Lung (tissue), 4 donors: ENCODE data around the gene DPY30.

- PRO-cap, result no peak
- RAMPAGE, long total RNA, result no peak
- RRBS, result no CpG with 5 or more reads among the region's 4 CpGs
These were observed 22.7 kb downstream of the YPEL5 start for GRCh38 chr2:30169462-30169898.

DNA sequence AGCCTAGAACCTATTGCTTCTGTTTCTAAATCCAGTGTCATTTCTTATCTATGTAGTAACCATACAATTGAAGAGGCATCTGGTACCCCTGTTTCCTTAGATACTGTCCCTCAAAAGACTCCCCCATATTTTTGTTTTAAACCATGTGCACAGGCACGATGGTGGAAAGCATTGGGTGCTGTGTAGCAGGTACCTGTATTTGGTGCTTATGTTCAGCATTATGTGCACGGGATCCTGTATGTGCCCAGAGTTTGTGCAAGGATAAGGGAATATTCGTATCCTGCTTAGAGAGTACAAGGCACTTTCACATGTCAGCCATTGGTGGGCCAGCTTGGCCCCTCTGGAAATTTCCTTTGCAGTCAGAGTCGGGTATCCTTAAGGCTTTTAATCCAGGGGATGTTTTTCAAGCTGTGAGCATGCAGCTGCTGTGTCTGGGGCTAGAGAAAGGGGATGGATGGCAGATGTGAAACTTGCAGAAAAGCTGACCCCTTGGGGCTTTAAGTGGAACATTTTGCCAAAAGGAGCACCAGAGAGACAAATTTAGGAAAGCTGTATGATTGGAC is 2.1 kb downstream of the LBH start:
- PRO-cap, result no peak
- RAMPAGE, long total RNA, result no peak
- RRBS, result no CpG with 5 or more reads among the region's 4 CpGs

DNA sequence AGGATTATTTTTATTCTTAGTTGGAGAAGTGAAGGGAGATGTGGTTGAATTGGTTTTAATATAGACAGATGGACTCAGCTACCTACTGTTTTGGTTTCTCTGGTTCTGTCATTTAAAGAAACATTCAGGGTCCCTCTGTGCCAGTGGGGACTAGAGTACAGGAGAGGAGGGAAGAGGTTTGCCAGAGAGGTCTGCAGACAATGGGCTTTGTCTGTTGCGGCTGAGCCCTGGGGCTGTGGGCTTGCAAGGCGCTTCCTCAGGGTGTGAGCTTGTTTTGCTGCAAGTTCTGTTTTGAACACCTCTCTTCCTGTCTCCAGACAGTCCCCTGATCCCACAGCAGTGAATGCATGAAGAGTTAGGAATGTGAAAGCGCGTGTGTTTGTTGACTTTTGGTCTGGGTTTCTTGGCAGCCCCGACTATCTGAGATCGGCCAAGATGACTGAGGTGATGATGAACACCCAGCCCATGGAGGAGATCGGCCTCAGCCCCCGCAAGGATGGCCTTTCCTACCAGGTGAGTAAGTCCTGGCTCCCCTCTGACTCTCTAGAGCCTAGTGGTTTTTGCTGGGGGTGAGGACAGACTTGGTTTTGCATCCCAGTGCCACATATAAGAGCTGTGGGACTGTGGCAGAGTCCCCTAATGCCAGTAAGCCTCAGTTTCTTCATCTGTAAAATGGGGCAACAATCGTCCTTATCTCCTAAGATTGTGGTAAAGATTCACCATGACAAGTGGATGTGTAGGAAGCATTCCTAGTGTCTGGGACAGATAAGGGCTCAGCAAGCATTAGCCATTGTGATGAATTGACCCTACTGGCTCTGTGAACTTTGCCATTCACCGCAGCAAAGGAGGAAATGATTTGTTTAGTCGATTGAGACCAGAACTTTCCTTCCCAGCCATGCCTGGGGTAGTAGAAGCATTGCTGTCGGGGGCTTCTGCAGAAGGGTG is 2.9 kb downstream of the LBH start:
- PRO-cap, result no peak
- RAMPAGE, long total RNA, result no peak
- RRBS, result no CpG with 5 or more reads among the region's 12 CpGs

- PRO-cap, result unidirectional peak, plus-strand start at chr2:30239944
- RAMPAGE, long total RNA, result no peak
- RRBS, result no CpG with 5 or more reads among the region's 17 CpGs
These were observed 8.0 kb downstream of the LBH start for GRCh38 chr2:30239152-30239965.

- PRO-cap, result no peak
- RAMPAGE, long total RNA, result no peak
- RRBS, result no CpG with 5 or more reads among the region's 3 CpGs
These were observed 84.4 kb downstream of the LBH start for GRCh38 chr2:30315651-30316131.

GRCh38 chr2:30373783-30374279 is 73.2 kb upstream of the LCLAT1 start:
- PRO-cap, result no peak
- RAMPAGE, long total RNA, result no peak
- RRBS, result no CpG with 5 or more reads among the region's 8 CpGs

DNA sequence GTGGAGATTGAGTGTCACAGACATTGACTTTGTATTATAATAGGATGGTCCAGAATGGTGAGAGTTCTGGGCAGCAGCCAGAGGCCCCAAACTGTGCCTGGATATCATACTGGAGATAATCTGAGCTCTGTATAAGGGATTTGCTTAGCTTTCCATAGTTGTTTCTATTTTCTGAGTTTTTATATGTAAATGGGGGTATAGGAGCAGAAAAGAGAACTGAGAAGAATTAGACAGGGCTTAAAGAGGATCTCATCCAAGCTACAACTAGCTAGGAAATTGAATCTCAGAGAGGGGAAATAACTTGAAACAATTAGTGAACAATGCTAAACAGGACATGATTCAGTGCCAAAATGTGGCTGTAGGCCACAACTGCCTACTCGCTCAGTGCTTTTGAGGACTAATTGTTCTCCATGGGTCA is 10.1 kb upstream of the LCLAT1 start:
- PRO-cap, result no peak
- RAMPAGE, long total RNA, result no peak
- RRBS, result no CpG with 5 or more reads among the region's 1 CpG

DNA sequence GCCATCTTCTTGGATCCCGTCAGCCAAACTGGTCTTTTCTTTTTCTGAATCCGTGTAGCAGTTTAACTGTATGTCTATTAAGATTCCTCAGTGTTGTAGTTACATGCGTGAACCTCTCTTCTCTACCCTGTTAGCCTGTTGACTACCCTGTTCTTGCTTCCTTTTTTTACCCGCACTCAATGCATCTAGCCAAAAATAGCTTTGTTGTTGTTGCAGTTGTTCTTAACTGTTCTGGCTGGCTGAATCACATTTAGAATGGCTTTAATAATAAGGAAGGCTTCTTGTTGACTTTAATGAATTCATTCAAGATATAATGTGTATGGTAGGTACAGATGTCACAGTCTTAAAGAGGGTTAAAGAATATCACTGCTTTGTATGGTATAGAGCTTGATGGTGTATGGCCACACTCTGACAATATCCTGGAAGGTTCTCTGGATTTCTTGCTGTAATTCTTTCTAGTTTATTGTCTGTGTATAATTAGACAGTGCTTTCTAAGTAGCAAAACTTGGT is 137.2 kb downstream of the LCLAT1 start:
- PRO-cap, result no peak
- RAMPAGE, long total RNA, result no peak
- RRBS, result no CpG with 5 or more reads among the region's 4 CpGs

- PRO-cap, result no peak
- RAMPAGE, long total RNA, result no peak
- RRBS, result no CpG with 5 or more reads among the region's 13 CpGs
These were observed 16.2 kb upstream of the CAPN13 start for GRCh38 chr2:30823244-30824008.

DNA sequence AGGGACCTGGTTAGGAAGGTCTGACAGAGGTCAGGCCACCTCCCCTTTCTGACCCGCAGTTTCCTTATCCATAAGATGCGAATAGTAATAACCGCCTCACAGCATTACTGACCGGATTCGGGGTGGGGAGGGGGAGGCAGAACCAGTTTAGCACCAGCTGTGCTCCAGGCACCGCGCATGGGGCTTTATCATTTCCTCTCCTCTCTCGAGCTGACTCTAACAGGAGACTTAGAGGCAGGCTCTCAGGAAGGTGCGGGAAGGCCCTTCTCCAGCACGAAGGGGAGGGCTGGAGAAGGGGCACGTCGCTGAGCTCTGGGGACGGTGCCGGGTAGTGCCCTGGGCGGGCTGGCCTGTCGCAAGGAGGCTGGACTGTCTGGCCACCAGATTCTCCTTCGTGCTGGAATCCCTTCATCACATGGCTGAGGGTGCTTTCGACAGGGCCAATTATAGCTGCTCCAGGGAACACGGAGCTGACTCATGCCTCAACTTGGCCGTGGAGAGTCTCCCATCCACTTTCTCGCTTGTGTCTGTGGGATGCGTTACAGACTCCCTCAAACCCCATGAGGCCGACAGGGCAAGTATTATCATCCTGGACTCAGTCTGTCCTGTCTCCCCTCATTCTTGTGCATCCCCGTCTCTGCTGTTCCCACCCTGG is 5.8 kb downstream of the EHD3 start:
- PRO-cap, result no peak
- RAMPAGE, long total RNA, result no peak
- RRBS, result no CpG with 5 or more reads among the region's 24 CpGs

DNA sequence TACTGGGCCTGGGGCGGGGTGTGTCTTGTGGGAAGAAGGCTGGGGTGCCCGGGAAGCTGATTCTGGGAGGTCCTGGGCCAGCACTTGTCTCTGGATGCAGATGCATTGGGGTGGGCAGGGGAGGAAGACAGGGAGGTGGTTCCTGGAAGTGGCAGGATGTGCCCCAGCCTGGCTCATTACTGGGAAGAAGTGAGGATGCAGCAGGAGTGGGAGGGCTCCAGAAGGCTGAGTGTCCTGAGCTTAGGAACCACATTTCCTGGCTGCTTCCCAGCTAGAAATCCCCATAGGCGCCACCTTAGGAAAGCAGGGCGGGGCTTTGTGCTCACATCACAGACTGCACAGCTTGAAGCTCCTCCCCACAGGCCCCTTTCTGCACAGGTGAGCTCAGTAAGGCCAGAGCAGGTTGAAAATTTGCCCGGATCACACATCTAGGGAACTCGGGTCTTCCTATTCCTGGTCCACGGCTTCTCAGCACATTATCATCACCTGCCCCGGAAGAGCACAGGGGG is 19.8 kb downstream of the EHD3 start:
- PRO-cap, result no peak
- RAMPAGE, long total RNA, result no peak
- RRBS, result 82% methylated on average over 4 of the region's 8 CpGs

- PRO-cap, result no peak
- RAMPAGE, long total RNA, result no peak
- RRBS, result no CpG with 5 or more reads among the region's 1 CpG
These were observed 75.0 kb upstream of the XDH start for GRCh38 chr2:31489610-31489860.

GRCh38 chr2:31708403-31708806 is 127.7 kb upstream of the SRD5A2 start:
- PRO-cap, result no peak
- RAMPAGE, long total RNA, result no peak
- RRBS, result no CpG with 5 or more reads among the region's 2 CpGs

GRCh38 chr2:31728824-31729506 is 148.2 kb upstream of the SRD5A2 start:
- PRO-cap, result no peak
- RAMPAGE, long total RNA, result no peak
- RRBS, result no CpG with 5 or more reads among the region's 6 CpGs

GRCh38 chr2:31904522-31904889 is 106.3 kb downstream of the MEMO1 start:
- PRO-cap, result no peak
- RAMPAGE, long total RNA, result no peak
- RRBS, result no CpG with 5 or more reads among the region's 7 CpGs

- PRO-cap, result no peak
- RAMPAGE, long total RNA, result no peak
These were observed 29.6 kb downstream of the MEMO1 start for GRCh38 chr2:31981152-31981716.

DNA sequence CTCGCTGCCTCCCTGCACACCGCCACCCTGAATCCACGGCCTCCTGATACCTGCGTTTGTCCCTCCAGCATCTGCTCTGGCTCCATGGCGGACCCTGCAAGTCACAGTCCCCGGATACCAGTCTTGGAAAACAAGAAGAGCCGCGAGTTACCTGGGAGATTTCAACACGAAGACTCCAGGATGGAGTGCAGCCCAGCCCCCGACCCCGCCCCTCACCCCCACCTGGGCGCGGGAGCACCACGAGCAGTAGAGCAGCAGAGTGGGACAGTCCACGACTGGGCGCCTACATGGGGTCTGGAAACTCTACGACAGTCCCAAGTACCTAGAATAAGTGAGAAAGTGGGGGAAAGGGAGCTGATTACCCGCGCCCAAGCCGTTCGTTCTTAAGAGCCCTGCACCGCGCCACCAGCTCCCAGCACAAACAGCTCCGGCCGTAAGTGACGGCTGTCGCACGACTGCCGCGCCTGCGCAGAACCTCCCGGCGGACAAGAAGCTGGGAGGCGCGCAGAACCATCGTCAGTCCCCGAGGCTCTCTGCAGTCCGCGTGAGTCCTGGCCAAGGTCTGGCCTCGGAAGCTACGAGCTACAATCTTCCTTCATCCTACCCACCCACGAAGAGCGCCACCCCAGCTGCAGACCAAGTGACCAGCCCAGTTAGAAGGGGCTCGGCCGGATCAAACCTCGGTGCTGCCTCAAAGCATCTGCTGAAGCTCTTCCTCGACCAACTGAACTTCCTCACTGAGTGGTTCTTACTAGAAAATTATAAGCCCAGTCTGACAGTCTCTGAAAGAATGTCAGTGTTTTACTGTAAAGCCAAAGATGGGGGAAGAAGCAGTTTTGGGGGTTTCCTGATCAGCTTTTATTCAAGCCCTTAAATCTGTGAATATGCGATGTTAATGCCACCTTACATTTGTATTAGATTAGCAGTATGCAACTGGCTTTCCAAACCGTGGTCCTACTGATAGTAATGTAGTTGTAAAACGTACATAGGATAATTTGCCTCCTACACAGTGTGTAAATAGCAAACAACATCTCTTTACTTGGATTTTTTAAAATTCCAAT is at the start of gene DPY30:
Gene DPY30 (minus strand): TSS at position 435 of the 1,061 bp plus-strand sequence.
- PRO-cap, result bidirectional peak, plus-strand start at position 519 of the sequence, minus-strand start at position 435 of the sequence
- RAMPAGE, long total RNA, result start-site peak on the minus strand centred at position 114 of the sequence, 23 bp wide, 171 and 29 reads in 2 replicates; start-site peak on the minus strand centred at position 414 of the sequence, 45 bp wide, 2,326 and 48 reads in 2 replicates
- RRBS, result 1% methylated on average over 10 of the region's 50 CpGs

- PRO-cap, result no peak
- RAMPAGE, long total RNA, result no peak
- RRBS, result no CpG with 5 or more reads among the region's 3 CpGs
These were observed 106.2 kb downstream of the BIRC6 start for GRCh38 chr2:32463020-32463444.

- PRO-cap, result no peak
- RAMPAGE, long total RNA, result no peak
- RRBS, result no CpG with 5 or more reads among the region's 9 CpGs
These were observed 115.3 kb downstream of the BIRC6 start for GRCh38 chr2:32471939-32472742.

GRCh38 chr2:32937947-32938375 is 8.8 kb upstream of the LTBP1 start:
- PRO-cap, result no peak
- RAMPAGE, long total RNA, result no peak
- RRBS, result no CpG with 5 or more reads among the region's 6 CpGs